ENCODE results near the genes TRMT1 and ZSWIM4.

GRCh38 chr19:12938924-12939062 is 384 bp downstream of the CALR start:
- PRO-cap = no peak
- RAMPAGE, long total RNA = no peak

- PRO-cap = no peak
- RAMPAGE, long total RNA = no peak
These were observed 3.9 kb downstream of the GADD45GIP1 start for GRCh38 chr19:12952848-12953897.

DNA sequence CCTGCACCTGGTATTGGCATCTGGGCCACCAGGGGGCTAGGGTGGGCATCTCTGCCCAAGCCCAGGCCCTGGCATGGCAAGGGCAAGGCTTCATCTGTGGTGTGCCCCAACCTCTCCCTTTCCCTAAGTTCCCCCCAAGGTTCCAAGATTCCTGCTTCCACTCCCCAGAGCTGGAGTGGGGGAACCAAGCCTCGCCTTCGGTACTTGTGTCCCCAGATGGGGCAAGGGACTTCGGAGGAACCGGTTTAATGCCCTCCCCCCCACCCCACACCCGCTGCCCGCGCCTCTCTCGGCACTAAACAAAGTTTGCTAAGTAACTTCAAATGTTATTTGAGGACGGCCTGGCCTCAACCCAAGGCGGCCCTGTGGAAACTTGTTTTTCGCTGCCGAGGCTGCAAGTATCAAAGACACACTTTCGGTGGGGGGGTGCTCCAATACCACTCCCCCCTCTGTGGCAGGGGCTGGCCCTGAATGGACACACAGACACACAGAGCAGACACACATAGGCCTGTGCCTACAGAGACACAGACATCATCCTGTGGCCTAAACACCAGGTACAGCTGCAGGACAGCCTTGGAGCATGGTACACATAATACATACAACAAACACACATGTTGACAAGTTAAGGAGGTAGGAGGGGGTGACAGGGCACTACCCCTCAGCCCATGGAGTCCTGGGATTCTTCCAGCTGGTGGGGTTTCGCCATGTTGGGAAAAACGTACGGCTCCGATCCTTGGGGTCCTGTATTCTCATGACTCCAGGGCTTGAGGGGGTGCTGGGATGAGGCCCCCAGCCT is 12.4 kb downstream of the NFIX start:
- PRO-cap = no peak
- RAMPAGE, long total RNA = no peak

DNA sequence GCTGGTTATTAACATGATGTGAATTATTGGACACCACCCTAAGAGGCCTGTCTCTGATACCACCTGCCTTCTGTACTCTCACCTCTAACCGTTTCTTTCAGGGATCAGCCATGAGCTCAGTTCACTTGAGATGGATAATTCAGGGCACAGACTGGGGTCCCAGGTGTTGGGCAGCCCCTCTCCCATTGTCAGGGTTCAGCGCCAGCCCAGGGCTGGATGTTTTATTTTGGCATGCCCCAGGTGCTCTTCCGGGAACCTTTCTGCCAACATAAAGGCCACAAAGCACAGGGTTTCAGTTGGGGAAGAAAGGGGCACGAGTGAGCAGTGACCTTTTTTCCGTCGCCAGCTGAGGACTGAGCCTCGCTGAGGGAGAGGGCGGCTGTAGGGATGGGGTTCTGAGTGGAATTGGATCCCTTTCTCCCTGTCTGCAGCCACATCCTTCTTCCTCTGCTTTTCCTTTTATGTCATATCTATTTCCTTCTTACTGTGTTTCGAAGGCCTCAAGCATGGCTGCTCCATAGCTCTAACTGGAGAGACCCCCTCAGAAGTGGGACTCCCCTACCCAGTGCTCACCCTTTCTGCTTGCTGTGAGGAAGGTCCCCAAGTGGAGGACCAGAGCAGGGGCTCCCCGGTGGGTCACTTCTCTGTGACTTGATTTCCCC is 26.1 kb downstream of the NFIX start:
- PRO-cap = no peak
- RAMPAGE, long total RNA = no peak

- PRO-cap = no peak
- RAMPAGE, long total RNA = no peak
These were observed 27.2 kb downstream of the NFIX start for GRCh38 chr19:13022513-13022793.

DNA sequence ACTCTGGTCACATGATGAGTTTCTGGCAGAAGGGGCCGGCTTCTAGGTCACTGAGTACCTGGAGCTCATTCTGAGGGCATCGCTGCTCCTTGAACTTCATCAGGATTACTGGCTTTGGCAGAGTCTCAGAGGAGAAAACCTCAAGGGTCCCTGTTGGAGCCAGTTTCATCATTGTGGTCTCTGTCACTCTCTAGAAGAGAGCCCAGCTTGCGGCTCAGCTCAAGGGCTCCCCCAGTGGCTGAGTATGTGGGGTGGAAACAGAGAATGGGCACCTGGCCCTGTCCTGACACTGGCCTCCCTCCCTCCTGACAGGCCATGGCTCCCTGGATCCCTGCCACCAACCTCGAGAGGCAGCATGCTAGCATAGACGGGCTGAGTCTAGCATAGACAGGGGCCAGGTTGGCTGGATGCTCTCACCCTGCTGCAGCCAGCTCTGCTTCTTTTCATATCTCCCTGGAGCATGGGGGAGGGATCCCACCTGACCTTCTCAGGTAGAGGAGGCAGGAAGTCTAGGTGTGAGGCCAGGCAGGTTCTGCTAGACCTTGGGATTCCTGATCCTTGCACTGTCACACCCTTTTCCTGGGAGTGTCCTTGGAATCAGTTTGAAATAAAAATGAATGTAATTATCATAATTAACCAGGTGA is 38.9 kb downstream of the NFIX start:
- PRO-cap = no peak
- RAMPAGE, long total RNA = no peak

DNA sequence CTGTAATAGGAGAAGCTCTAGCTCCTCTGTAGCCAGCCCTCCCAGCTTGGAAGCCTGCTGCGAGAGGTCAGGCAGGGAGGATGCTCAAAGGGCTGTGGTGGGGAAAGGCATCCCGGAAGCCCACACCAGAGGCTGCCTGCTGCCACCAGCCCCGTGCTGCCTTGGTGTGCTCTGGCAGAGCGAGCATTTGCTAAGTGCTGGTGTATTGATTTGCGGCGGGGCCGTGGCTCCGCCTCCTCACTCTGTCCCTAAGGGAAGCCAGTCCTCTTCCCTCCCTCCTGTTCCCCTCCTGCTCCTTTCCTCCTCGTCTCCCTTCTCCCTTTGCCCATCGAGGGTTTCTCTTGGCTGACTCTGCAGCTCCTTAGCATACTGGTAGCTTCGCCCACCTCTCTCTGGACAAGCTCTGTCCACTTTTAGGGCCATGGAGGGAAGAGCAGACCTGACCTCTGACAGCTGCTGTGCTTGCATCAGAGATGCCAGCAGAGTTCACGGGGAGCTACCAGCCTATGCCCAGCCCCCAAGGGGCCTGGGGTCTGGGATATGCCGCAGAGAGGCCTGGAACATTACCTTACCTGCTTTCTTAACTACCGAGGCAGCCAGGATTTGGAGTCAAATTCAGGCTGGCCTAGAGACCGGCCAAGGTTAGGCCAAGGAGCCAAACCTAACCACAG is 19.8 kb downstream of the LYL1 start:
- PRO-cap = no peak
- RAMPAGE, long total RNA = no peak

GRCh38 chr19:13097335-13098259 is 5.1 kb downstream of the LYL1 start:
- PRO-cap = no peak
- RAMPAGE, long total RNA = no peak

DNA sequence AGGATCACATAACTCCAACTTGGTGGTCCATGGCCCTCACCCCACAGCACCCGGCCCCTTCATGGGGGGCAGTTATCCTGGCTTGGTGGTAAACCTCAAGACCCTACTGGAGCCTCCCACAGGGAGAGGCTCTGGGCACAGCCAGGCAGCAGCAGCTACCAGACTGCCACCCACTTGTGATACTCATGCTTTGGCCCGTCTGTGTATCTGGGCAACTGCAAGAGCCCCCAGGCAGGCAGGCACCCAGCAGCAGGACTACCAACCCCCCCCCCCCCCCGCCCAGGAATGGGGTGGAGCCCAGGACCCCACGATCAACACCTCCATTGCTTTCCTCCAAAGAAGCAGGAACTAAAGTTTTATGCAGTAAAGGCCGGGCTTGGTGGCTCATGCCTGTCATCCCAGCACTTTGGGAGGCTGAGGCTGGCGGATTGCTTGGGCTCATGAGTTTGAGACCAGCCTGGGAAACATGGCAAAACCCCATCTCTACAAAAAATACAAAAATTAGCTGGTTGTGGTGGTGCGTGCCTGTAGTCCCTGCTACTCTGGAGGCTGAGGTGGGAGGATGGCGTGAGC is 975 bp upstream of the LYL1 start:
- PRO-cap = no peak
- RAMPAGE, long total RNA = no peak

- PRO-cap = bidirectional peak, plus-strand start at chr19:13116924, minus-strand start at chr19:13116681
- RAMPAGE, long total RNA = no peak
These were observed at the start of gene TRMT1 for GRCh38 chr19:13116589-13117155. Gene TRMT1, minus strand, starts transcription at chr19:13116740.

- PRO-cap = no peak
- RAMPAGE, long total RNA = no peak
These were observed 897 bp downstream of the STX10 start for GRCh38 chr19:13149322-13149634.

DNA sequence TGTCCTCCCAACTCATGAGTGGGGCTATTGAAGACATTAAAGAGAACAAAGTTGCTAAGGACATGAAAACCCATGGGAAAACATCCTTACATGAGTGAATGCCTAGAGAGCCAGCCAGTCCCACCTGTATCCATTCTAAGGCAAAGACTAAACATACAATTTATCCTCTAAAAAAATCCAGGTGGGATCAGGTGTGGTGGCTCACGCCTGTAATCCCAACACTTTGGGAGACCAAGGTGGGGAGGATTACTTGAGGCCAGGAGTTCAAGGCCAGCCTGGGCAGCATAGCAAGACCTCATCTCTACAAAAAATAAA is 29.4 kb upstream of the YJU2B start:
- PRO-cap = no peak
- RAMPAGE, long total RNA = no peak

DNA sequence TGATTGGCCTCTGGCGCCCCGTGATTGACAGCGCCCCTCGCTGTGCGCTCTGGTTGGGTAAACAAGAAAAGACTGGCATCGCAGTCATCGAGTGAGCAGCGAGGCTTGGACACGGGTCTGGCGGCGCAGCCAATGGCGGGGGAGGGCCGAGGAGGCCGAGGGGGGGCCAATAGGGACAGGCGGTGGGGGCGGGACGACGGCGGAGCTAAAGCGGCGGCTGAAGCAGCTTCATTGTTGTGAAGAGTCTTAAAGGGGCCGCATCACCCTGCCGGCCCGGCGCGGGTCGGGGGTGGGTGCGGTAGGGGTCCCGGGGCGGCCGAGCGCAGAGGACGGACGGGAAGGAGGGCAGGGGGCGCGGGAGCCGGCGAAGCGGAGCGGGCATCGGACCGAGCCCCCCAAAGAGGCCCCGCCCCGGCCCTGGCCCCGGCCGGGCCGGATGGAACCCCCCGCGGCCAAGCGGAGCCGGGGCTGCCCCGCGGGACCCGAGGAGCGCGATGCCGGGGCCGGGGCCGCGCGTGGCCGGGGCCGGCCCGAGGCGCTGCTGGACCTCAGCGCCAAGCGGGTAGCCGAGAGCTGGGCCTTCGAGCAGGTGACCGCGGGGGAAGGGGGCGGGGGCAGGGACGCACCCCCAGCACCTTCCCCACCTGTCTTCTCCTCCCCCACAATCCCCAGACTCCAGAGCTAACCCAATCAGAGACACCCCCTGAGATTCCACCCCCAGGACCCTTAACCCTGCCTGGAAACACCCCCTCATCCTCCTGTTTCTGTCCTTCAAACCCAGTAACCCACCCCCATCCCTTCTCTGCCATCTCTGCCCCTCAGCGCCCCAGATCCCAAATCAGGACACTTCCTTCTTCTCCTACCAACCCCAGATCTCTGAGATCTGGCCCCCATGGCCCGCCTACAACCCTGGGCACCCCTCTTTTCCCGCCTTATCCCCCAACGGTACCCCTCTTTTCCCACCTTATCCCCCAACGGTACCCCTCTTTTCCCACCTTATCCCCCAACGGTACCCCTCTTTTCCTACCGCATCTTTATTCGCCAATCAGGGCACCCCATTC is at the start of gene ZSWIM4:
TSS of gene ZSWIM4 (plus strand) at position 231 of the 1,061 bp plus-strand sequence.
- PRO-cap = bidirectional peak, plus-strand start at position 231 of the sequence, minus-strand start outside the sequence; unidirectional peak, plus-strand start at position 455 of the sequence; unidirectional peak, plus-strand start at position 485 of the sequence
- RAMPAGE, long total RNA = no peak

DNA sequence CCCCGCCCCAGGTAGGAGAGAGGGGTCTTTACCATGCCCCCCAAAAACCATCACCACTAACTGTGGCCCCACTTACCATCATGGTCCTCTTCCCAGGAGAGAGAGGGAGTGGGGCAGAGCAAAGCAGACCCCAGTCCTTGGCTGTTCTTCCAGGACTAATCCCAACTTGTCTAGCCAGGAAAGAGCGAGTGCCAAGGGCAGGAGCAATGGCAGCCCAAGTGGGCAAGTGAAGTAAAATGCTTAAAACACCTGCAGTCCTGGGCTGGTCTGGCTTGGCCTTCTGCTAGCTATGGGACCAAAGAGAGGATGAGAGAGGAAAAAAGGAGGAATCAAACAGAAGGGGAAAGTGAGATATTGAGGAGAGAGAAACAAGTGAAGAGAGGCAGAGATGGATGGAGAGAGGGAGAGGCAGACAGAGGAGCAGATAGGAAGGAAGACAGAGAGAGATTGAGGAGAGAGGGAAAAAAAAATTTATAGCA is 17.9 kb downstream of the ZSWIM4 start:
- PRO-cap = no peak
- RAMPAGE, long total RNA = no peak

DNA sequence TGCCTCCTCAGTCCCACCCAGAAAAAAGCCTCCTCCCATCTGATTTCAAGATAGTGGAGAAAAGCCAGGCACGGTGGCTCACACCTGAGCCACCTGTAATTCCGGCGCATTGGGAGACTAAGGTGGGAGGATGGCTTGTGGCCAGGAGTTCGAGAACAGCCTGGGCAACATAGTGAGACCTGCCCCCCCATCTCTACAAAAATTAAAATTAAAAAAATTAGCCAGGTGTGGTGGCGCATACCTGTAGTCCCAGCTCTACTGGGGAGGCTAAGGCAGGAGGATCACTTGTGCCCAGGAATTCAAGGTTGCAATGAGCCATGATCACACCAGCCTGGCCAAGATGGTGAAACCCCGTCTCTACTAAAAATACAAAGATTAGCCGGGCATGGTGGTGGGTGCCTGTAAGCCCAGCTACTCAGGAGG is 39.4 kb downstream of the ZSWIM4 start:
- PRO-cap = no peak
- RAMPAGE, long total RNA = no peak

DNA sequence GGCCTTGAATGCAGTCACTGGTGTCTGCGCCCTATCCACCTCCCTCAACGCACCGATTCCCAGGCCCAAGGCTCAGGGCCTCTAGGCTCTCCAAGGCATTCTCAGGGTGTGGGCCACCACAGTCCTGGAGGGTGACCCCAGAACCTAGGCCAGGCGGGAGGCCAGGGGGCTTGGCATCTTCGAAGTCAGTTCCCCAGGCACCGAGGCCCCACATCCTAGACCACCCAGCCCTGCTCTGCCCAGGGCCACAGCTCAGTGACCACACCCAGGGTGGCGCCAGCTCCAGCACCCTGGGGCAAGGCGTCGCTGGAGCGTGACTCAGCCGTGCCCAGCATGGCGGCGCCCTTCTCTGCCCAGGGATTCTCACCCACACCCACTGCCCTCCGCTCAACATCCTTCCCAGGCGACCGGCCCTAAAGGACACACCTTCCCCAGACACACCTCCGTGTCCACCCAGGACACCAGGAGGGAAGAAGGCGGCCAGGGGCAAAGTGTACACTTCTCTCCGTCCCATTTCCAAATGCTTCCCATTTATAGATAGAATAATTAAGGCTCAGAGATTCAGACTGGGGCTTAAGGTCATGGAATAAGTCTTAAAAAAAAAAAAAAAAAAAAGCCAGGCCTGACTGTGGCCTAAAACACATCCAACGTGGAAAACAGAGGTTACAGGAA is 36.5 kb upstream of the NANOS3 start:
- PRO-cap = no peak
- RAMPAGE, long total RNA = no peak

DNA sequence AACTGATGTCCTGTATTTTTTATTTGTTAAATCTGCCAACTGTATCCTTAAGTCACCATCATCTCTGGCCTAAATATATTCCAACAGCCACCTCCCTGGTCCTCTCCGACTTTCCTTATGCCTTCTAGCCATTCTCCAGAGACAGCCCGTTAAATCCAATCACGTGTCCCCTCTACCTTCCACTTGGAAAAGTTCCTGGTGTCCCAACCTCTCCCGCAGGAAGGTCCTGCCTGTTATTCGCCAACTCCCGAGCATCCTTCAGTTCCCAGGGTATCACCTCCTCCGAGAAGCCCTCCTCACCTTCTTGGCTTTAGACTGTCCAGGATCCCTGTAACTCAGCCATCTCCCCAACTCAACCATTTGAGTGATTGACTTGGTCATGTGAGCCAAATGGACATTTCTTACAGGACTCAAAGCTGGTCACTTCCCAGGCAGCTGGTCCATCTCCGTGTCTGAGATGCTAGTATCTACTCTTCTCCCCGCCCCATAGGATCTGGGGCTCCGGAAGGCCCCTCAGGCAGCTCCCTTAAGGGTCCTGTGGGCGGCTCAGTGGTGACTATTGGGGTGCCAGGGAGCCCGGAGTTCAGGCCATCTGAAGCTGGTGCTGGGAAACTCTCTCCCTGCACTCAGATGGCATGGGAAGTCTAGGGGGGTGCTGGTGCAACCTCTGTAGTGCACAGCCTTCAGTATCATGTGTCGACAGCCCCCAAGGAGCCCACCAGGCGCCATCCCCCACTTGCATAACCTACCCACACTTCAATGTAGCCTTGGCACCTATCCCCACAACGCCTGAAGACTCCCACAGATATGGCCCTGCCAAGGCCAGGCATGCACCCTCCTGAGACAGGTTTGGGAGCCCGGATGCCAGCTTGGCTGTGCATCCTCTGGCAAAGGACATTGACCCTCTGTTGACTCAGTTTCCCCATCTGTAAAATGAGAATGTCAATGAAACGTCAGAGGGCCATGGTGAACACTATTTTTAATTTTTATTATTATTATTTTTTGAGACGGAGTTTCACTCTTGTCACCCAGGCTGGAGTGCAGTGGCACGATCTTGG is 27.8 kb upstream of the NANOS3 start:
- PRO-cap = no peak
- RAMPAGE, long total RNA = no peak

DNA sequence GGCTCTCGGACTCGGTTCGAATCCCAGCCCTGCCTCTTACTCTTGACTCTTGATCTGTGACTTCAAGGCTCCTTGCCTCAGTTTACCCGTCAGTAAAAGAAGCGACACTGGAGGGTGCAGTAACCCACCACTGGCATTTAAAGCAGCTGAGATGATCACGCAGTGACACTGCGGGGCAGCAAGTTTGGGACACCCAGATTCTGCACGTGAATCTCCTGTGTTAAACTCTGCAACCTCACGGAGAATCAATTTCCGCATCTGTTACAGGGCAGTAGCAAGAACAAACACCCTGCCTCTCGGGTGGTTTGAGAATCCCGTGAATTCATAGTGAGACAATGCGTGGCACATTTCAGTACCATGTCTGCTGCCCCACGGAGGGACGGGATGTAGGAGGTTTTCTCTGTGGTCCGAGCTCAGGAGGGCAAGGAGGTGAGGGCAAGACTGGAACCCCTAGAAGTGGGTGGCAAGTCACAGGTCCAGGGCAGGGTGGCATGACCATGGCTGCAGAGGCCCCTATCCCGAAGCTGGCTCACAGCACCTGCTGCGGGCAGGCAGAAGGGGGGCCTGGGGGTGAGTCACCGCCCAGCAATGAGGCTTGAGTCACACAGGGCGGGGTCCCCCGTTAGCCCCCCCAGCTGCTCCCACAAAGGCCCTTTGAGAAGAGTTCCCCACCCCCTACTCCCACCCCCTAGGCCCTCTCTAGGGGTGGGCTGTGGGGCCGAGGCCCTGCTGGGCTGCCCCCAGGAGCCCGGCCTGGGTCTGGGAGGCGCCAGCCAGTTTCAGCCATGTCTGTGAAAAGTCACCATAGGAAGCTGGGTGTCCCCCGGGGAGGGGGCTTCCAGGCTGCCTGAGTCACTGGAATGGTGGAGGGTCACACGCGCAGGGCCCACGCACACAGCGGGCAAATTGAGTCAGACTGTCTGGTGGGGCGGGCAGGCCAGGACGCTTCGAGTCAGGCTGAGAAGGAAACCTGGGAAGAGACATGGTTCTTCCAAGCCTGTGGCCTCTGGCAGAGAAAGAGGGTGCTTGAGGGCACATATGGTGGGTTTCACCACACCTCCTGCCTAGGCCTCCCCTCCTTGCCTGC is 25.9 kb upstream of the NANOS3 start:
- PRO-cap = no peak
- RAMPAGE, long total RNA = no peak

GRCh38 chr19:13872373-13873619 is 4.1 kb upstream of the NANOS3 start:
- PRO-cap = no peak
- RAMPAGE, long total RNA = no peak

- PRO-cap = unidirectional peak, plus-strand start at chr19:13881334
- RAMPAGE, long total RNA = no peak
These were observed 4.3 kb downstream of the NANOS3 start for GRCh38 chr19:13881027-13881897.